Colic lymph node (tissue), 1 donor: Measurements from ENCODE around the genes CYP19A1 and BCL2L10.

DNA sequence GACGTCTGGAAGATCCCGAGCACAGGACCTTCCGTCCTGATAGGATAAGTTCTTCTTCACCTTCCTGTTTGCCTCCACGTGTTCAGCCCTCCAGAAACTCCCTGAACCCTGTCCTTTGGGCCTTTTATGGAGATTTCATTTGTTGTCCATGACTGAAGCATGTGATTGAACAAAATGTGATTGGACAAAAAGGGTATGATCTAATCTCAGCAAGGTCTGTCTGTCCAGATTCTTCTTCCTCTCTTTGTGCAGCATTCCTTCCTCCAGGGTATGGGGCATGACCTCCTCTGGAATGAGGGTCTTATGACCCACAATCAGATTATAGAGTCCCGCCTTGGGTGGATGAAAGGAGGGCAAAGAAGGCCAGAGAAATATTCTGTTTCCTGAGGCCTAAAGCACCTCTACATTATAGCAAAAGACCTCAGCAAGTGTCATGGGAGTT, at the start of gene CYP19A1:
Gene CYP19A1, minus strand, starts transcription at position 100 of the 442 bp plus-strand sequence.
- PRO-cap: no peak

DNA sequence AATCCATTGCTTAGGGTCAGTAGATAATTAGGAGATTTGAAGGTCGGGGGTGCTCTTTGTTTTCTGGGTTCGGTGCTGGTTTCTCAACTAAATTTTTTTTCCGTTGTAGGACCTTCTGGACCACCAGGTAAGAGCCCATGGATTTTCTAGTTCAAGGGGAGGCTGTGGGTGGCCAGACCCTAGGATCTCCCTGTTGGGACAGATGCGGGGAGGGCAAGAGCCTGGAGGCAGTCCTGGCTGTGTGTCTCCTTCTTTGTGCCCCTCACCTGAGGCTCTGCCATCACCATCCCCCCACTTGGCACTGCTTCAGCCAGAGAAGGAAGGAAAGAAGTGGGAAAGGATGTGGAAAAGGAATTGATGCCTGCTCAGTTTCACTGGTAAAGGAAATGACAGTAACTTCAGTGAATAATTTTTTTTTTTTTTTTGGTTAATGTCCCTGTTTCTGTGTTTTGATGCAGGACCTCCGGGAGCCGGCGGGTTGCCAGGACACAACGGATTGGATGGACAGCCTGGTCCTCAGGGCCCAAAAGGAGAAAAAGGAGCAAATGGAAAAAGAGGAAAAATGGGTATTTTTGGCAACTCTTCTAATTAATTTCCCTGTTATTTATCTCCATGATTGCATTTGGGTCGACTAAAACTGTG, 42.0 kb downstream of the GLDN start:
- PRO-cap: no peak

GRCh38 chr15:51423127-51423449, 81.6 kb downstream of the GLDN start:
- PRO-cap: no peak

DNA sequence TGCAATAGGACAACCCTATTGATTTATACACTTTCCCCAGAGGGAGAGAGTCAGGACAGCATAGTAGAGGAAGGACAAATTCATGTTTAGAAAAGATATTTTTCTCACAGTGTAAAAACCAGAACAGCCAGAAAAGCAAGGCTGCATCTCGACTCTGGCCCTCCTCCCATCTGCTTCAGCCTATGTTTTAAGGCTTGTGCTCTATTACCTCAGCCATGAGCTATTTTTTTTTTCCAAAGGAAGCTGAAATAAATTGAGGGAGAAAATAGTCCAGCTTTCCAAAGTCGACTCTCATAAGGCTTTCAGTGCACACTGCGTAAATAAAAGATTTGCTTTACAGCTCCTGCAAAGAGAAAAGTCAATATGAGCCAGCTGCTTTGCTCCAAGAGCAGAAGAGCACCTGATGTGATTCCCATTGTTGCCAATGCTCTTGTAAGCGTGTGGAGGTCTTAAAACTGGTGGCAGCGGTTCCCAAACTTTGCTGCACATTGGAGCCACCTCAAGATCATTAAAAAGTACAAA, 26.7 kb downstream of the SCG3 start:
- PRO-cap: no peak

DNA sequence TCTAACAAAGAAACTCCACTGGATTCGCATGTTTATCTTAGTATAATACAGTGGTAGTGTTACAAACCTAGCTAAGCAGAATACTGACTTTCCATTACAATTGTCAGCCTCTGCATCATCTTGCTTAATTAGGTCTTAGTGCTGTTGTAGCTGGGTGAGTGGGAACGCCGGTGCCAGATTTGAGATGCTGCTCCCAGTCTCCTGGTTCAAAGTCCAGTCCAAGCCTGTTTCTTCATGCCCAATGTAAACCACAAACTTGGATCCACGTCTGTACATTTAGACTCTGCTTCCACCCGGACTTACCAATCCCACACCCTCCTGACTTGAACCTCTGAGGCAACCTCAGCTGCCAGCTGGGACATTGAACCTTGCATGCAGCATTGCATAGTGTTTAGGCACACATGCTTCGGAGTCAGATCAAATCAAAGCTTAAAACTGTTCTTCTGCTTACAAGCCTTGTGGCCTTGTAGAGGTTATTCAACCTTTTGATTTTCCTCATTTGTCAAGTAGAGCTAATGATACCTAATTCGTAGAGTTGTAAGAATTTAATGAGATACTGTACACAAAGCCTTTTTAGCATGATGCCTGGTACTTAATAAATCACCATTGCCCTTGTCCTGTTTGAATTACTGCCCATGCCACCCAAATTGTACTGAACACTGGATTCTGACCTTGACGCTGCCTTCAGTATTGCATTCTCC, 42.9 kb downstream of the BCL2L10 start:
- PRO-cap: no peak

- PRO-cap: no peak
Observed at GRCh38 chr15:52095047-52095413, 17.5 kb downstream of the BCL2L10 start.

- PRO-cap: no peak
Observed at GRCh38 chr15:52111855-52112851, at the start of gene BCL2L10. TSS of gene BCL2L10 (minus strand) at chr15:52112775.

DNA sequence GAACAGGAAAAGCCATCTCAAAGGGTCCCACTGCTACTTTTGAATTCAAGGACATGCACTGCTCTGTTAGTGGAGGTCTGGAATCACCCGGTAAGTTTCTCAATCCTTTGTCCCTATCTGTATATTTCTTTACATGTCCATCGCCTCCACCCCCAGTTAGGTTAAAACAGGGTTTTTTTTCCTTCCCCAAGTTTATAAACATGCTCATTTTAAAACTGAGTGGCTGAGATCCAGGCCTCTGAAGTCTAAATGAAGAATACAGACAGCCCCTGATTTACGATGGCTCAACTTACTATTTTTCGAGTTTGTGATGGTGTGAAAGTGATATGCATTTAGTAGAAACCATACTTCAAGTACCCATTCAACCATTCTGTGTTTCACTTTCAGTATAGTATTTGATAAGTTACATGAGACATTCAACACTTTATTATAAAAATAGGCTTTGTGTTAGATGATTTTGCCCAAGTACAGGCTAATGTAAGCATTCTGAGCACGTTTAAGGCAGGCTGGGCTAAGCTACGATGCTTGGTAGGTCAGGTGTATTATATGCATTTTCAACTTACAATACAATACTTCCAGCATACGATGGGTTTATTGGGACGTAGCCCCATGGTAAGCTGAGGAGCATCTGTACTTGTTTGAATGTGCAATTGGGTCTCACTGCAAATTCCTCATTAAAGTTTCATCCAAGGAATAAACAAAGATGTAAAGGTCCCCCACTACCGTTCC, 30.6 kb upstream of the GNB5 start:
- PRO-cap: no peak

- PRO-cap: bidirectional peak, plus-strand start at chr15:52232622, minus-strand start at chr15:52232455
Observed at GRCh38 chr15:52232224-52232858, 41.1 kb upstream of the GNB5 start.

- PRO-cap: no peak
Observed at GRCh38 chr15:52248517-52249431, 46.8 kb downstream of the MYO5C start.

DNA sequence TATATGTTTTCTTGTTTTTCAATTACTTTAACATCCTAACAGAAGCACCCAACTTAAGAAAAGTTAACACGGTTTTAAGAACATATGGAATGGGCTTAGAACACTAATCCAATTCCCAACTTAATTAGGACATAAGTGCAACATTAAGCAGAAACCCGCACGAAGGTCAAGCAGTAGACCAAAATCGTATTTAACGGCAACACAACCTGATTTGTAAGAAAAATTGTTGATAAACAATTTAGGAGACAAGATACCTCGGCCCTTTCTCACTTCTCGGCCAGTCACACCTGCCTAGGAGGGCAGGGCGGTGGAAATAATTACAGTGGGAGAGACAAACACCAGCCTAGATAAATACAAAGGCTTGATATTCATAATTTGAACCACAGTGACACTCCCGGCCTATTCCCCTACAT, 1.1 kb downstream of the ARPP19 start:
- PRO-cap: no peak

DNA sequence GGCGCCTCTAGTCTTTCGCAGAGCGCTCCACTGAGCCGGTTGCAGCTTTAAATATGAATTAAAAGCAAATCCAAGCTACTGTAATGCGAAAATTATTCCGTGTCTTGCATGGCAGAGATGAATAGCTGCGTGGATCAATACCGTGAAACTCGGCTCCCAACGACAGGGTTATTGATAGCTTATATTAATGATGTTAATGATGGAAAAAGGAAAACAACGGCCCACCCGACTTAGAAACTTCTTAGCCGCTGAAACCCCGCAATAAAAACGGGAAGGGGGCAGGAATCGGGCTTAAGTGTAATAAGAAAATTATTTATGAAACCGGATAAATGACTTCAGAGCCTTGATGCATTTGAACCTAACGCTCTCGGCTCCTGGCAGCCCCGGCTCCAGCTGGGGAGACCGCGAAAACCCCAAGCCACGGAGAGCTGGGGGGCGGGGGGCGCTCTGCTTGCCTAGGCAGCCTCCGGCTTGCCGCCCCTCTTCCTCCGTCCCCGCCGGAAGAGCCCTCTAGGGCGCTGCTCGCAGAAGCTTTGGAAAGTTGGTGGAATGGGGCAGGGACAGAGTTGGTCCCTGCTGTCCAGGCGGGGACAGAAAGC, 7.6 kb upstream of the ONECUT1 start:
- PRO-cap: no peak

GRCh38 chr15:53420950-53421256, 338.6 kb downstream of the WDR72 start:
- PRO-cap: no peak

GRCh38 chr15:53446845-53447507, 312.5 kb downstream of the WDR72 start:
- PRO-cap: no peak

DNA sequence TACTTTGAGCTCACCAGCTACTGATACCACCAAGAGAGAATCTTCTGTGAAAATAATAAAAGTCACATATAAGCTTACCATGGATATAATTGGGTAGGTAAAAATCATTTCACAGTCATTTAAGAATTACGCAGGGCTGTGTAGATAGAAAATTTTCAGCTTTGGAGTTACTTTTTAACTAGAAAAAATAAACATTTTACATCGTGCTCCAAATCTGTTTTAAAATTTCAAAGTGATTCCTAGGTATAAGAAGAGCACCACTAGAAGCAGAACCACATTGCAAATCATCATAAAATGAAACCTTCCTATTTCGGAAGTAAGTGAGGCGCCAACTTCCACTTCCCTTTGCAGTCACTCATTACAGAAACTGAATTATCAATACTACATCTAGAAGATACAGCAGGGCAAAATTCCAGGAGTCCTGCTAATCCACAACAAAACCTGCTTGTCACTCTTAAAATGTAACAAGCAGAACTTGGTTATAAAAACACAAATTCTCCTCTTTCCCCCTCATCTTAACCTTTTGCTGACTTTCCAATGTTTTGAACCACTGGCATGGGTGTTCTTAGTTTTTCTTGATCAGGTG, 44.9 kb downstream of the WDR72 start:
- PRO-cap: no peak

DNA sequence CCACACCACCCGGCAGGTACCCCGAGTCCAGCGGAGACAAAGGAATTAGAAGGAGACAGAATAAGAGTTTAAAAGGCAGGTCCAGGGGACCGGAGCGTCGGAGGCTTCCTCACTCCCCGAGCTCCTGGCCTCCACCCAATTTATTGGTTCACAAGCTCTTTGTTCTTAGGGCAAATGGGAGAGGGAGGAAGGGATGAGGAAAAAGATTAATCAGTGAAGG, 32.1 kb upstream of the WDR72 start:
- PRO-cap: no peak

GRCh38 chr15:53976773-53977217, 1.4 kb upstream of the UNC13C start:
- PRO-cap: no peak

- PRO-cap: no peak
Observed at GRCh38 chr15:55221002-55221727, 24.4 kb upstream of the RSL24D1 start.

GRCh38 chr15:55267230-55268124, 22.1 kb downstream of the RAB27A start:
- PRO-cap: bidirectional peak, plus-strand start at chr15:55267913, minus-strand start at chr15:55267793

- PRO-cap: no peak
Observed at GRCh38 chr15:55407391-55407802, 762 bp downstream of the CCPG1 start.